Omental fat pad (tissue), 4 donors: ENCODE data around the genes CD24 and ARMC2.

GRCh38 chr6:106512040-106512383 is 117.3 kb downstream of the RTN4IP1 start:
- PRO-cap = no peak
- RAMPAGE, long total RNA, 4 experiments = no peak in any of the 4 experiments

DNA sequence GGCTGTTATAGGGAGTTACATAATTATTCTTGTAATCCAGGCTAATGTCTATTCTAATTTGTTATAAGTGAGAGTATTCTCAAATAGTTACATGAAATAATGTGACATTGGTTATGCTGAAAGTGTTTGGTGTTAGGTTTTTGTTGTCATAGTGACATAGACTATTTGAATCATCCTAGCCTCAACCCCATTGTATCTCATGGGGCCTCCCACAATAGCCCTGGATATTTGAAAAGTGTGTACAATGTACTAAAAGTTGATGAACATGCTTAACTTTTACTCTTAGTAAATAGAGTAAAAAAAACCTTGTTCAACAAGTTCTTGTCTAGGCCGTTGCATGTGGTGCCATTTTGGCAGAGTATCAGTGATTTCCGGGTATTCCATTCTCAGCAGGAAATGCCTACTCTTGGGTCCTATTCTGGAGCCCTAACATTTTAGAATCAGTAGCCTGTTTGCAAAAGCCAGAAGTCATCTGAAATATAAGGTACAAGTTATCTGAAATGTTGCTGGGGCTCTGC is 83.0 kb downstream of the RTN4IP1 start:
- PRO-cap = no peak
- RAMPAGE, long total RNA, 4 experiments = no peak in any of the 4 experiments

GRCh38 chr6:106571745-106572393 is 57.4 kb downstream of the RTN4IP1 start:
- PRO-cap = no peak
- RAMPAGE, long total RNA, 4 experiments = no peak in any of the 4 experiments

GRCh38 chr6:106886799-106887340 is 87.7 kb downstream of the CD24 start:
- PRO-cap = no peak
- RAMPAGE, long total RNA, 4 experiments = no peak in any of the 4 experiments

DNA sequence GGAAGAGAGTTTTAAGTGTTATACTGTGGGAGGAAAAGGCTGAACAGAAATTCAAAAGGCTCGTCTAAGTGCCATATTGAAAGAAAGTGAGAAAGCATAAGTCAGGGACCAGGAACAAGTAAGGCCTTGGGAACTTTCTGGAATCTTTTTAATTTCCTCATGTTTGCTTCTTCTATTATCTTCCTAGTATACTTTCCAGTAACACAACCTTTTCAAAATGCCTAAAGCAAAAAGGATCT is 61.6 kb downstream of the CD24 start:
- PRO-cap = no peak
- RAMPAGE, long total RNA, 4 experiments = no peak in any of the 4 experiments

GRCh38 chr6:106974344-106974999 is at the start of gene CD24:
TSS of gene CD24 (minus strand) at chr6:106974729.
- PRO-cap = no peak
- RAMPAGE, long total RNA, 4 experiments = no peak in any of the 4 experiments

DNA sequence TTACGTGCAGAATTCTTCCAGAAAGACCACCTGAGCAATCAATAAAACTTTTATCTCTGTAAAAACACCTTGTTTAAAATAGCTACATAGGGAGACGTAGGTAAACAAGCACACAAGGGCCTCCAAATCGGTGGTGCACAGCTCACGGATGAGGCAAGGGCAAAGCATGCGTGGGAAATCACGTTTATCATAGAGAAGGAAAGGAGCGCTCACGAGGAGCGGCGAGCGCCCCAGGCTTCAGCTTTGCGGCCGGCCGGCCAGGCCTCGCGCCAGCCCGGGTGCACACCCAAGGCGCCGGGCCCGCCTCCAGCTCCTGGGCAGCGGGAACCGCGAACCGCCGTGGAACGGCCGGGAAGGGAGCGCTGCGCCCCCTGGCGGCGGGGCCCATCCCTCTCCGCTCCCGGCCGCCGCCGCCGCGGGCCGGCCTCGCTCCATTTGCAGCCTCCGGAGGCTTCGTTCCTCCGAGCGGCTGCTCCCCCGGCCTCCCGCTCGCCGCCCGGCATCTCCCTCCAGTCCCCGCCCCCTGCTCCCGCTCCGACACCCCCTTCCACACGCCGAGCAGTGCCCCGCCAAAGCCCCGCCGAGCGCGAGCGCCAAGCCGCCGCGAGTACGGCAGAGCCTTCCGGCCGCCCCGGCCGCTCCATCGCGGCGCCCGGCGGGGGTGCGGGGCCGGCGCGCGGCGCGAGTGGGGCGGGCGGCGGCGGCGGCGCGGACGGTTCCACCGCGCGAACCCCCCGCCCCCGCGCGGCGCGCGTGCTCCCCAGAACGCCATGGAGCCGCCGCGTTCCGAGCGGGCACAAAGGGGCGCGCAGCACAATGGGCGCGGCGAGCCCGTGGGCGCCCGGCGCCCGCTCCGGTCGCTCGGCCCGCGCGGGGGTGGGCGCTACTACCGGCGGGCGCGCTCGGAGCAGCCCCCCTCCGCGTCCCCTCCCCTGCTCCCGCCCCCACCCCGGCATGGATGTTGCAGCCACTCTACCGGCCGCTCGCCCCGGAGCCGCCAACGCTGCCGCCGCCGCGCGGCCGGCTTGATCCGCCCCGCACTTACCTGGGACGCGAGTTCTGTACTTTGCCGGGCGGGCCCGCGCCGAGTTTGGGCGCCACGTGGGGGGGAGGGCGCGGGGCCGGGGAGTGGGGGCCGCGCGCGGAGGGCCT is 894 bp downstream of the BEND3 start:
- PRO-cap = no peak
- RAMPAGE, long total RNA, 4 experiments = no peak in any of the 4 experiments

DNA sequence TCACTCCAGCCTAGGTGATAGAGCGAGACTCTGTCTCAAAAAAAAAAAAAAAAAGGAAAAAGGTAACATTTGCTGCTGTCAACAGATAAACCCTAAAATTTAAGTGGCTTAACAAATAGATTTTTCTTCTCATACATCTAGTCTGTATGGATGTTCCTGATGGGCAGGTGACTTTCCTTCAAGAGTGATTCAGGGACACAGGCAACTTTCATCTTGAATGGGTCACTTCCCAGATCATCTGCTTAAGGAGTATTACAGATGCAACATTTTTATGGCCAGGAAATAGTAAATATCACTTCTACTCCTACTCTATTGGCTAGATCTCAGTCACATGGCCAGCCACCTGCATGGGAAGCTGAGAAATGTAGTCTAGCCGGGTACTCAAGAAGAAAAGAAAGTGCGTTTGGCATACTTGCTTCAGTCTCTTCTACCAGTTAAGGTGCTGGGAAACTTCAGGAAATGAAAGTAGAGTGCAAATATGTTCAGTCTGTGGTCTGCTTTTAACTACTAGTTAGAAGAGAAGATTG is 129.3 kb downstream of the PDSS2 start:
- PRO-cap = no peak
- RAMPAGE, long total RNA, 4 experiments = no peak in any of the 4 experiments

DNA sequence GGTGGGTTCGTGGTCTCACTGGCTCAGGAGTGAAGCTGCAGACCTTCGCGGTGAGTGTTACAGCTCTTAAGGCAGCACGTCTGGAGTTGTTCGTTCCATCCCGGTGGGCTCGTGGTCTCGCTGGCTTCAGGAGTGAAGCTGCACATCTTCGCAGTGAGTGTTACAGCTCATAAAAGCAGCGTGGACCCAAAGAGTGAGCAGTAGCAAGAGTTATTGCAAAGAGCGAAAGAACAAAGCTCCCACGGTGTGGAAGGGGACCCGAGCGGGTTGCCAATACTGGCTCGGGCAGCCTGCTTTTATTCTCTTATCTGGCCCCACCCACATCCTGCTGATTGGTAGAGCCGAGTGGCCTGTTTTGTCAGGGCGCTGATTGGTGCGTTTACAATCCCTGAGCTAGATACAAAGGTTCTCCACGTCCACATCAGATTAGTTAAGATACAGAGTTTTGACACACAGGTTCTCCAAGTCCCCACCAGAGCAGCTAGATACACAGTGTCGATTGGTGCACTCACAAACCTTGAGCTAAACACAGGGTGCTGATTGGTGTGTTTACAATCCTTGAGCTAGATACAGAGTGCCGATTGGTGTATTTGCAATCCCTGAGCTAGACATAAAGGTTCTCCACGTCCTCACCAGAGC is 95.8 kb downstream of the PDSS2 start:
- PRO-cap = no peak
- RAMPAGE, long total RNA, 4 experiments = no peak in any of the 4 experiments

- PRO-cap = no peak
- RAMPAGE, long total RNA, 4 experiments = no peak in any of the 4 experiments
Observed at GRCh38 chr6:107787222-107787756, 36.8 kb downstream of the SCML4 start.

DNA sequence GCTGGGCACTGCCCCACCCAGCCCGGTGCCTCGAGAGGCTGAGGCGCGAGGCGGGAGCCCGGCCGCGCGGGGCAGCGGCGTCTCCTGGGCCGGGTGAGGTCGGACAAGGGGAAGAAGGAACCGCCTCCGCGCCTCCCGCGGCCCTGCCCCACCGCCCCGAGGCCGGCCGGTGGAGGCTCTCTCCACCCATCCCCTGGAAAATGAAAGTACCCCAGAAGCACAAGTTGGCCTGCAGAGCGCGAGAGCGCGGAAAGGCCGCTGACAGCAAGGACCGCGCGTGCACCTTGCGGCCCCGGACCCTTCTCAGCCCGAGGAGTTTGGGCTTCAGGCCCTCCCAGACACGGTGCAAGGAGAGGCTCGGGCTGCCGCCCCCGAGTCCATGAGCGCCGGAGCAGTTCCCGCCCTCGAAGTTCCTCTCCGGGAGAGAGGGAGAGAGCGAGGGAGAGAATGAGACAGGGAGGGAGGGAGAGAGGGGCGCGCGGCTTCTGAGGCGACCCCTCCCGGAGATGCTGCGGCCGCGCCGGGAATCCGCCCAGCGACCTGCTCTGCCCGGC is 43.2 kb upstream of the OSTM1 start:
- PRO-cap = no peak
- RAMPAGE, long total RNA, 4 experiments = no peak in any of the 4 experiments

DNA sequence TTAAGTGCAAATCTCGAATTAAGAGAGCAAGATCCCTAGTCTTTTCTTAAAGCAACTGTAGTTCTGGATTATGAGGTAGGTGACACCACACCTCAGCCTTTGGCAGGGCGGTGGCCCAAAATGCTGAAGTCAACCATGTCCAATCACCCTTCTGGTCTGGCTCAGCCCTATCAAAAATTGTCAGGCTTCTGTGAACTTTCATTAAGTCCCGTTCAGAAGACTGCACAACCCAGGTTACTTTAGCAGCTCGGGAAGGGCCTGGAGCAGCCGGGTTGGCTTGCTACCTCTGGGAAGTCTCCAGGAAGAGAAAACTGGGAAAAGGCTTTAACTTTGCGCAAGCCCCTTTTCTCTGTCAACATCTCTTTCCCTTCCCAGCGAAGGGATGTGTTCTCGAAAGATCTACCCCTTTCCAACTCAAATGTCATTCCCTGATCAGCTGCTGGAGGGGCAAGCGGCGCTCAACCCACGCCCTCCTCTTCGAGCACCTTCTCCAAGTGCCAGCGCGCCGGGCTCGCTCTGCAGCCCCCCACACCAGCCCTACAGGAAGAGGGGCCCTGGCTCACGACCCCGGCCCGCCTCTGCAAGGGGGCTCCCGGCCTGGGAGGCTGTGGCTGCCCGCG is 669 bp downstream of the SNX3 start:
- PRO-cap = unidirectional peak, plus-strand start at position 424 of the sequence
- RAMPAGE, long total RNA, 4 experiments = no peak in any of the 4 experiments

- PRO-cap = no peak
- RAMPAGE, long total RNA, 4 experiments = no peak in any of the 4 experiments
Observed at GRCh38 chr6:108559871-108560476, 743 bp upstream of the FOXO3 start.

GRCh38 chr6:108563710-108564882 is 3.4 kb downstream of the FOXO3 start:
- PRO-cap = no peak
- RAMPAGE, long total RNA, 4 experiments = no peak in any of the 4 experiments

GRCh38 chr6:108617344-108617989 is 56.8 kb downstream of the FOXO3 start:
- PRO-cap = no peak
- RAMPAGE, long total RNA, 4 experiments = no peak in any of the 4 experiments

DNA sequence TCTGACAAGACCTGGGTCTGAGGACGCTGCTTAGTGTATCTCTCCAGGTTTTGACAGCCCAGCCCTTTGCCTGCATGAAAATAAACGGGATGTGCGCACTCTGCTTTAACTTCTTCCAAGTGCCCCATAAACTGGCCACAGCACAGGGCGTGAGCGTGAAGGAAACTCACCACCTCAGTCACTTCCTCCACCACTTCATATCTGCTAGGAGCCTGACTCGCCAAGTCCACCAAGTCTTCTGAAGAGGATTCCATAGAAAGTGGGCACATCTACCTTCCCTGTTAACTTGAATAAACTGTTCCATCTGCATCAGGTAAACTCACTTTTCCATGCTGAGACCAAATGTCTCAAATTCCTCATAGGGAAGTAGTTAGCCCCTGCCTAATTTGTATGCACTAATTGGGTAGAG is 109.1 kb upstream of the ARMC2 start:
- PRO-cap = no peak
- RAMPAGE, long total RNA, 4 experiments = no peak in any of the 4 experiments

GRCh38 chr6:108798311-108798952 is 49.8 kb upstream of the ARMC2 start:
- PRO-cap = no peak
- RAMPAGE, long total RNA, 4 experiments = no peak in any of the 4 experiments

GRCh38 chr6:108847897-108849106 is at the start of gene ARMC2:
TSS of gene ARMC2 (plus strand) at chr6:108848422.
- PRO-cap = no peak
- RAMPAGE, long total RNA, 4 experiments = start-site peak on the plus strand in 3 of 4 experiments, at chr6:108848412-108848475 at its widest, 42 to 90 reads per replicate

DNA sequence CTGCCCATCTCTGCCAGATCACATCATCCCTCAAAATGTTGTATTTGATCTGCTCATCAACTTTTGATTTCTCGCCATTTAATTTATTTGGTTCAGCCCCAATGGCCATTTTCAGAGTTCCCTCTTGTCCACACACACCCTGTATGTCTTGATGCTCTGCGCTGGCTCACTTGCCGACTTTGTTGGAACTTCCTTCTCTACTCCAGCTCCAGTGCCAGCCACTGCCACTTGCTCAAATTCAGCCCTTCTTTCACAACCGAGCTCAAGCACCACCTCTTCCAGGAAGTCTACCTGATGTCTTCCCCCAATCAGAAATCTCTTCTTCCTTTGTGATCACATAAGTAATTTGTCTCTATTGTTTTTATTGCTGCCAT is 2.8 kb downstream of the ARMC2 start:
- PRO-cap = no peak
- RAMPAGE, long total RNA, 4 experiments = no peak in any of the 4 experiments

DNA sequence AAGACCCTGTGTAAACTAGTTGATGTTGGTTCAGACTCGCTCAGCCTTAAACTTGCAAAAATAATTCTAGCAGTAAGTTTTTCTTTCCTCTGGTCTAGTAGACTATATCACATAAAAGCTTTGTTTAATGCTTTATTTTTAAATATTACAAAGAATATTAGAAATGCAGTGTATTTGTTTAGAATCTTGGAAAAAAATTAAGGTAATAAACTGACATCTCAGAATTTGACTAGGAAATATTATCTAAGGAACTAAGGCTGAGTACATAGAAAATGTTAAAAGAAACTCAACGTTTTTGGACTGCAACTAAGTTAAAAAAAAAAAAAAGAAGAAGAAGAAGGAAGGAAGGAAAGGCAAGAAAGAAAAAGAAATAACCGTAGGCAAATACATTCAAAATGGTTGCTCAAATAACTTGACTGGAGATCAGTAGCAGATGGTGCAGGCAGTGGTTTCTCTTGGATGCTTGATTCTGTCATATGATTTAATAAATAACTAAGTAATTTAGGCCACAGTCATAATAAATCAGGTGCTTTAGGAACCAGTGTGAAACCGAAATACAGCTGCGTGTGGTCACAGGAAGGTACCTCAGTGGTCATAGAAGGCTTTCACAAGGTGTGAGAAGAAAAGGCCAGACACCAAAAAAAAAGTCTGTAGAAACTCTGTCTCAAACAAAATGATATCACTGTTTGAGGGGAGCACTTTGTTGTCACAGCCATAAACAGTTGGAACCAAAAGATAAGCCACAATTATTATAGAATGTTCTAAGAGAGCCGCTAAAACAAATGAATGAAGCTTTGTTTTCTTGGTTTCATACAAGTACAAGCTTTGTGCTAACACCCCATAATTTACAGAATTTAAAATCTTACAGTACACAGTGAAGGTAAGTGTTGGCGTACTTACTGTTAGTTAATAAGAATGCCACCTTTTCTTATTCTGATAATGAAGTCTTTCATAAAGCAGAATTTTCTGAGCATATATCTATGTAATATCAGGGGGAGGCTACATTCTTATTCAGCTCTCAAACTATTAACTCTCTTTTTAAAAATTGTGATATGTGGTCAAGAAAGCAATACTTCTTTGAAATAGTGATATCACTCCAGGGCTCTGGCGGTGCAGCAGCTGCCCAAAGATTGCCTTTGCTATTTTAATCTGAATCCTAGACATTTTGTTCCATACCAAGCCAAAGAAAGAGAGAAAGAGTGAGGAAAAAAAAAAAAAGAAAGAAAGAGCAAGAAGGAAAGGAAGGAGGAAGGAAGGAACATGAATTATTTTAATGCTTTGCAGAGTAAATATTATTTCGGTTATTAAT is 56.6 kb downstream of the ARMC2 start:
- PRO-cap = no peak
- RAMPAGE, long total RNA, 4 experiments = no peak in any of the 4 experiments